ENCODE data around the genes FUCA1, IL22RA1 and SRRM1.

- PRO-cap, 4 experiments, result no peak in any of the 4 experiments
- RAMPAGE, long total RNA, 2 experiments, result no peak in any of the 2 experiments
Observed at GRCh38 chr1:23523974-23524636, 6.9 kb downstream of the E2F2 start.

DNA sequence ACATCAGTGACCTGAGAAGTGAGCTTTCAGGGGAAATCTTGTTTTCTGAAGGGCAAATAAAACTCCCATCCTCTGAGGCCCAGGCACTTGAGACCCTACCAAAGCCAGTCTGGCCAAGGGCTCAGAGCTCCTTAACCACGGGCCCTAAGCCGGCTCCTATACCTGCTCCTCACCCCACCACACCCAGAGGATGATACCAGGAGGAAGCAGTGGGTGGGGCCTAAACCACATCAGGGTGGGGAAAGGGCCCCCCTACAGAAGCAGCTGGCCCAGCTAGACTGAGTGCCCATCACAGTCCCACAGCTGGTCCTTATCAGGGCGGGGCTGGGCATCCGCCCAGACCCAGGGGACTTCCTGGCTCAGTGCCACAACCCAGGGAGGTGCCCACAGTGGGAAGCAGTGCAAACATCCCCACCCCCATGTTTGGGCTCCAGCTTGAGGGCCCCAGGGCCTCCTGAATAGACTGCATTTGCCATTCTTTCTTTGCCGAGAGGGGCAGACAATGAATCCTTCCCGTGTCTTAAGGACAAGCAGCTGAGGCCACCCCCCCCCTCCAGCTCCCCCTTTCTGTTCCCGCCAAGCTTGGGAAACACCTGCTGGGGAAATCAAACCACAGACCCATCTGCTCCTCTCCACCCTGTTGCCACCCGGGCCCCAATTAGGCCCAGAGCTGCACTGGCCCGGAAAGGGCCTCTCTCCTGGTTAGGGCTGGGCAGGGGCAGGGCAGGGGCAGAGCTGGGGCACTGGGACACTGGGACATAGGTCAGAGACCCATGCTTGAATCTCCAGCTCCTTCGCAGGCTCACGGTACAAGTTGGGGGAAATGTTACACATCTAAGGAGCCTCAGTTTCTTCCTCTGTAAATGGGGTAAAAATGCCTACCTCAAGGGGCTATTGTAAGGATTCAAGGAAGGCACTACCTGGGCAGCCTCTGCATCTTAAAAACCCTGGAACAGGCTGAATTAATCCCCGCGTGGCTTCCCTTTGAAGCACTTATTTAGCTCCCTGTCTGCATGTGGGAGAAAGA lies 6.1 kb downstream of the E2F2 start:
- PRO-cap, 4 experiments, result no peak in any of the 4 experiments
- RAMPAGE, long total RNA, 2 experiments, result no peak in any of the 2 experiments

GRCh38 chr1:23560424-23561082 lies 1.3 kb upstream of the ID3 start:
- PRO-cap, 4 experiments, result no peak in any of the 4 experiments
- RAMPAGE, long total RNA, 2 experiments, result no peak in any of the 2 experiments

DNA sequence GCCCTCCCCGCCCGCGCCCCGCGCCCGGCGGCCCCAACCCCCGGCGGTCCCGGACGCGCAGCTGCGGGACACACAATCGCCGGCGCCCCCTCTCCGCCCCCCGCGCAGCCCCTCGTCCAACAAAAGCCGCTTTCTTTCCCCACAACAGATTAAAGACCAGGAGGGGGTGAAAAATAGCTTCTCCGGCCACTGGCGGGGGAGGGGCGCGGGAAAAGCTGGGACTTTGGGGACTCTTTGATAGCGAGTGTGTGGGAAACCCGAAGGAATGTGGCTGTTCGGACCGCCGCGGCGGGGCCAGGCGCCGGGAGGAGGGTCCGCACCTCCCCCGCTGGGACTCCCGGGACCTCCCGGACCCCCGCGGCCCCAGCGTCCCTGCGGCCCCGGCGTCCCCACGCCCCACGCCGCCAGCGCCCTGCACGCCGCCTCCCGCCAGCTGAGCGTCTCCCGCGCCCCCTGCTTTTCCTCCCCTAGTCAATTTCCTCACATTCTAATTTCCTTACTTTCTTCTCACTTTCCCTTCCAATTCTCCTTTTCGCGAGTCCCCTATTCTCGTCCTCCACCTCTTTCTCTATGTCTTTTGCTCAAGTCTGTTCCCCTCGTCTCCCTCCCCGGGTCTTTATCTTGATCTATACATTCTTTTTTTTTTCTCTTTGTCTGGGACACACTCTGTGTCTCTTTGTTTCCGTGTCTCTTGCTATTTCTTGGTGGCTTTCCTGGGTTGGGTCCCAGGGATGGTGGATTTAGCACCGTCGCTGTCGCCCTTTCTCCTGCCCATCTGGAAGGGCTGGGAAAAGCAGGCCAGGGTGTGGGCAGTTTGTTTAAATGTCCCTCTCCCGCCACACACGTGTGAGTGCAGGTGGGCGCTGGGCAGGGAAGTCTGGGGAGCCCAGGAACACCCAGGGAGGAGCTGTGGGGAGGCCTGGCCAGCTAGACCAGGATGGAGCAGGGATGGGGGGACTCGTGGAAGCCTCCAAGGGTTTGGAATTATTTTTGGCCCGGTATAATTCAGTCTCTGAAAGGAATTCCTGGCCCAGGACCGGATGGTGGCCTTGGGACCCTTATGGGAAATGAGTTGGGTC lies 9.2 kb upstream of the ID3 start:
- PRO-cap, 4 experiments, result peak in 4 of 4 experiments; most common minus-strand start position 443 of the sequence (in 3)
- RAMPAGE, long total RNA, 2 experiments, result no peak in any of the 2 experiments

- PRO-cap, 4 experiments, result peak in 4 of 4 experiments; most common plus-strand start chr1:23577783 (in 1); most common minus-strand start chr1:23577499 (in 3)
- RAMPAGE, long total RNA, 2 experiments, result no peak in any of the 2 experiments
Observed at GRCh38 chr1:23577076-23577938, 18.0 kb upstream of the ID3 start.

GRCh38 chr1:23585487-23586171 lies 26.3 kb upstream of the ID3 start:
- PRO-cap, 4 experiments, result no peak in any of the 4 experiments
- RAMPAGE, long total RNA, 2 experiments, result no peak in any of the 2 experiments

- PRO-cap, 4 experiments, result no peak in any of the 4 experiments
- RAMPAGE, long total RNA, 2 experiments, result no peak in any of the 2 experiments
Observed at GRCh38 chr1:23595892-23596136, 36.5 kb upstream of the ID3 start.

DNA sequence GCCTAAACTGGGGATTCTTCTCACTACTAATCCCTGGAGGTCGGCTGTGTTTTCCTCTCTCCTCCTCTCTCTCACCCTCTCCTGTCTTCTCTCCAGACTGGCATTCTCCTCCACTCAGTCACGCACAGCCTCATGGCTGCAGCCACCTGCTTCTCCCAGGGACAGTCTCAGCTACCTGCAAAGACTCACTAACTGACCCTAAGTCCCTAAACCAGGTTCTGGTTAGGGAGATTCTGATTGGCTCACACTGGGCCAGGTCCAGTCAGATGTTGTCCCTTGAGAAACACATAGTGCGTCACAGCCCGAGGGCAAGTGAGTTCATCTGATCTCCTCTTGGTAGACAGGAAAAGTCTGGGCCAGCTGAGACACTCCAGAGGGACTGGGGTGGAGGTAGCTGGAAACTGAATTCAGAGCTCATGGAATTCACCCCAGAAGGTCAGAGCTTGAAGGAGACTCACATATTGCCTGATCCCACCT lies 40.5 kb upstream of the RPL11 start:
- PRO-cap, 4 experiments, result peak in 4 of 4 experiments; most common plus-strand start position 363 of the sequence (in 2); most common minus-strand start position 173 of the sequence (in 4)
- RAMPAGE, long total RNA, 2 experiments, result no peak in any of the 2 experiments

DNA sequence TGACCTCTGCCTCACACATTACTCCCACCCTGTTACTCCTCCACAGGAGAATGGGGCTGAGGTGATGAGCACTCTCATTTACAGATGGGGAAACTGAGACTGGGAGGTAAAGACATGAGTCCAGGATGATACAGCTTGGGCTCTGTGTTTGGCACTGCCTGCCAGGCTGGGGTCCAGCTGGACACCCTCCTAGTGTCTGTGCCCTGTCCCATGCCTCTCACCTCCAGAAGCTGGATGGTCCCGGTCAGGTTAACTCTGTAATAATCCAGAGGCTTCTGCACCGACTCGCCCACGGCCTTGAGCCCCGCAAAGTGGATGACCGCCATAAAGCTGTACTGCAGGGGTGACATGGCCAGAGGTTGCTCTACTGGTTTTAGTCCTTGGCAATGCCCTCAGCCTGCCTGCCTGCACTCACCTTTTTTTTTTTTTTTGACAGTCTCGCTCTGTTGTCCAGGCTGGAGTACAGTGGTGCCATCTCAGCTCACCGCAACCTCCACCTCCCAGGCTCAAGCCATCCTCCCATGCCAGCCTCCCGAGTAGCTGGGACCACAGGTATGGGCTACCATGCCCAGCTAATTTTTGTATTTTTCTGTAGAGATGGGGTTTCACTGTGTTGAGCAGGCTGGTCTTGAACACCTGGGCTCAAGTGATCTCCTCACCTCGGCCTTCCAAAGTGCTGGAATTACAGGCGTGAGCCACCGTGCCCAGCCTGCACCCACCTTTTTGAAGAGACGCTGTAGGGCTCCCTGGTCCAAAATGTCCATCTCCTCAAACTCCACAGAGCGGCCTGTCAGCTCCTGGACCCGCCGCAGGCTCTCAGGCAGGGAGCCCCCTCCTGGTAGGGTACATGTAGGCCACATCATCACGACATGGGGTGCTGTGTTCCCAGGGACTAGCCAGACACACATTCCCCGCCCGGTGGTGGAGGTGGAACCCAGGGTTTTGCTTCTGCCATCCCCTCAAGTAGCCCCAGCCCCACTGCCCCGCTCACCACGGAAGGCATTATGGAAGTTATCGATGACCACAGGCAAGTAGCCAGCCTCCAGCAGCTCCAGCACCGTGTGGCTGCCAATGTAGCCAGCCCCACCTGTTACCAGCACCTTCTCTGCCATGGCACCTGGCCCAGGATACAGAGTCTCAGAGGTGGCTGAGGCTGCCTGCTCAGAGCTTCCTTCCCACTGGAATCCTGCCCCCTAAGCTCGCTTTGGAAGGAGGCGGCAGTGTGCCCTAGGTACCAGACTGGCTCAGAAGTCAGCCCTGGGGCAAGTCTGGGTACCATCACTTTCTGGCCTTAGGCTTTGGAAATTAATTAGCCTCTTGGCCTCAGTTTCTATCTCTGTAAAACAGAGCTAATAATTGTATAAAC lies 2.2 kb downstream of the GALE start:
- PRO-cap, 4 experiments, result no peak in any of the 4 experiments
- RAMPAGE, long total RNA, 2 experiments, result no peak in any of the 2 experiments

- PRO-cap, 4 experiments, result peak in 4 of 4 experiments; most common plus-strand start chr1:23824874 (in 1); most common minus-strand start chr1:23824828 (in 4)
- RAMPAGE, long total RNA, 2 experiments, result no peak in any of the 2 experiments
Observed at GRCh38 chr1:23824529-23825323, 503 bp downstream of the HMGCL start.

DNA sequence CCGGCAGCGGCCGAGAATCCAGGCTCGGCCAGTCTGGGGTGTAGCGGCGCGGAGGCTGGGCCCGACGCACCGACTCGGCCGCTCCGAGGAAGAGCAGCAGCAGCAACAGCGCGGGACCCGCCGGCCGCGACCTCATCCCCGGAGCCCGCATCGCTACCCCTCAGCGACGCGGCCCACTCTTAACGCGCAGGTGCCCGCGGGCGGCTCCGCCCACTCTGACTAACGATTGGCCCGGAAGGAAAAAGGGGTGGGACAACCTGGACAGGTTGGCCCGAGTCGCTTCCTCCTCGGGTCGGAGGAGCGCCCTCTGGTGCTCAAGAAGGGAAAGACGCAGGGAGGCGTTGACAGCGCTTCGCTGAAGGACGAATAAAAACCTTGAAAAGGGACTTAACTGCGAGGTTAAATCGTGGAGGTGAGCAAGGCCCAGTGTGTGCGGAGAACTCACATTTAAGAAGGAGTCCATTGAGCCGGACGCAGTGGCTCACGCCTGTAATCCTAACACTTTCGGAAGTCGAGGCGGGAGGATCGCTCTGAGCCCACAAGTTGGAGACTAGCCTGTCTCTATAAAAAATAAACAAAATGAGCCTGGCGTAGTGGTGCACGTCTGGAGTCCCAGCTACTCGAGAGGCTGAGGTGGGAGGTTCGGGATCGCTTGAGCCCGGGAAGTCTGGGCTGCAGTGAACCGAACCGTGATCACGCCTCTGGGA lies at the start of gene FUCA1:
FUCA1 (minus strand) TSS at position 155 of the 707 bp plus-strand sequence.
- PRO-cap, 4 experiments, result peak in 4 of 4 experiments; most common plus-strand start position 317 of the sequence (in 2); most common minus-strand start position 155 of the sequence (in 4)
- RAMPAGE, long total RNA, 2 experiments, result start-site peak on the minus strand in 2 of 2 experiments, centred at positions 165 to 170 of the sequence, 529 to 549 reads per replicate

DNA sequence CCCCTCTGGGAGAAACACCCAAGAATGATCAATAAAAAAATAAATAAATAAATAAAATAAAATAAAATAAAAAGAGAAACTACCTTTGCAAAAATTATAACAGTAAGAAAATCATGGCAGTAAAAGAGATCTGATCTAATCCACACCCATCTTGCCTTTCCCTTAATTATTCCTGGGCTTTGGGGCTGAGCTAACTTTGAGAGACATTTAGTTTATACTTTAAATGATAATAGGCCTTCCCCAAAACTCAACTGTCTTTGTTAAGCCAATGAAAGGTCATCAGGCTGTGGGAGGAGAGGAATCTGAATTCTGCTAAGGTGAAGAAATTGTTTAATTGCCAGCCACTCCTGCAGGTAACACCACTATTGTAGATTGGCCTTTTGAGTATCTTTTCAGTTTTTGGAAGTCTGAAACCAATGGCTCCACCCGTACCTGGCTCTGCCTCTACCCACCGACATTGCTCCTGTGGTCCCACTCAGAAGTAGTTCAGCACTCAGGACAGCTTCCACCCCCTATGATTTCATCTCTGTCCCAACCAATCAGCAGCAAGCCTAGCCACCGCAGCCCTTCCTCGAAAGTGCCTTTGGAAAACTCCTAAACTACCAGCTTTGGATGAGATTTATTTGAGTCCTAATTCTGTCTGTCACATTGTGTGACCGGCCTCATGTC lies 23.0 kb upstream of the PNRC2 start:
- PRO-cap, 4 experiments, result no peak in any of the 4 experiments
- RAMPAGE, long total RNA, 2 experiments, result no peak in any of the 2 experiments

- PRO-cap, 4 experiments, result peak in 4 of 4 experiments; most common plus-strand start chr1:23959168 (in 3); most common minus-strand start chr1:23959138 (in 4)
- RAMPAGE, long total RNA, 2 experiments, result no peak in any of the 2 experiments
Observed at GRCh38 chr1:23958767-23959774, 557 bp upstream of the PNRC2 start.

GRCh38 chr1:24126153-24126927 lies 14.4 kb upstream of the MYOM3 start:
- PRO-cap, 4 experiments, result peak in 1 of 4 experiments; most common plus-strand start chr1:24126381 (in 1)
- RAMPAGE, long total RNA, 2 experiments, result no peak in any of the 2 experiments

- PRO-cap, 4 experiments, result peak in 4 of 4 experiments; most common plus-strand start chr1:24143030 (in 3); most common minus-strand start chr1:24143119 (in 4)
- RAMPAGE, long total RNA, 2 experiments, result start-site peak on the minus strand in 2 of 2 experiments, at chr1:24143122-24143180 at its widest, 81 to 261 reads per replicate
Observed at GRCh38 chr1:24142330-24143570, at the start of gene IL22RA1. IL22RA1 (minus strand) TSS chr1:24143140.

GRCh38 chr1:24190922-24191525 lies 3.9 kb upstream of the IFNLR1 start:
- PRO-cap, 4 experiments, result no peak in any of the 4 experiments
- RAMPAGE, long total RNA, 2 experiments, result no peak in any of the 2 experiments

GRCh38 chr1:24236199-24236679 lies 49.1 kb upstream of the IFNLR1 start:
- PRO-cap, 4 experiments, result no peak in any of the 4 experiments
- RAMPAGE, long total RNA, 2 experiments, result no peak in any of the 2 experiments

DNA sequence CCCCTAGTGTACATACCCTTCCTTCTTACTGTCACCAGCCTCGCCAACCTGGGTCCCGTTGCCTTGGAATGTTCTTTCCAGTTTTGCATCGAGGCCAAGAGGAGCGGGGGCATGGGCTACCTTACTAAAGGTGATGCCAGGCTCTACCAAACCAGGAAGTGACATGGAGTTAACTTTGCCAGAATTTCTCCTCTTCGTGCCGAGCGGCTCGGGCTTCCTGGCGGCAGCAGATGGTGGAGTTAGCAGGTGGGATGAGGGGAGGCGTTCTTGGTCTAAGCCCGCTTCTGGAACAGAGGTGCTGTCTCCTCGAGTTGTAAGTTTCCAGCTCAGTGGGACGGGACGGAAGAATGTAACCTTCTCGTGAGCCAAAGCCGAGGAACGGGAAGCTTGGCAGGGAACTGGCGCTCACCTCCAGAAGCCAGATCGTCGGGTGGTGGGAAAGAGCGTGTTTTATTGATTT lies 415 bp downstream of the NIPAL3 start:
- PRO-cap, 4 experiments, result no peak in any of the 4 experiments
- RAMPAGE, long total RNA, 2 experiments, result no peak in any of the 2 experiments

- PRO-cap, 4 experiments, result peak in 4 of 4 experiments; most common plus-strand start chr1:24643298 (in 2)
- RAMPAGE, long total RNA, 2 experiments, result start-site peak on the plus strand in 2 of 2 experiments, at chr1:24643290-24643321 at its widest, 1,014 to 1,537 reads per replicate
Observed at GRCh38 chr1:24643063-24643446, at the start of gene SRRM1. SRRM1 (plus strand) TSS chr1:24643302.

GRCh38 chr1:24643447-24644337 lies 590 bp downstream of the SRRM1 start:
- PRO-cap, 4 experiments, result peak in 1 of 4 experiments; most common plus-strand start chr1:24643581 (in 1); most common minus-strand start chr1:24643548 (in 1)
- RAMPAGE, long total RNA, 2 experiments, result no peak in any of the 2 experiments